Retinal pigment epithelial cell (primary cell): ENCODE measurements around a stretch of chr16.

- RRBS: no CpG with 5 or more reads among the region's 19 CpGs
These were observed 11.1 kb downstream of the ZNF668 start for GRCh38 chr16:31062897-31063312.

- RRBS: no CpG with 5 or more reads among the region's 17 CpGs
These were observed 5.8 kb downstream of the PRSS8 start for GRCh38 chr16:31129712-31130207.

DNA sequence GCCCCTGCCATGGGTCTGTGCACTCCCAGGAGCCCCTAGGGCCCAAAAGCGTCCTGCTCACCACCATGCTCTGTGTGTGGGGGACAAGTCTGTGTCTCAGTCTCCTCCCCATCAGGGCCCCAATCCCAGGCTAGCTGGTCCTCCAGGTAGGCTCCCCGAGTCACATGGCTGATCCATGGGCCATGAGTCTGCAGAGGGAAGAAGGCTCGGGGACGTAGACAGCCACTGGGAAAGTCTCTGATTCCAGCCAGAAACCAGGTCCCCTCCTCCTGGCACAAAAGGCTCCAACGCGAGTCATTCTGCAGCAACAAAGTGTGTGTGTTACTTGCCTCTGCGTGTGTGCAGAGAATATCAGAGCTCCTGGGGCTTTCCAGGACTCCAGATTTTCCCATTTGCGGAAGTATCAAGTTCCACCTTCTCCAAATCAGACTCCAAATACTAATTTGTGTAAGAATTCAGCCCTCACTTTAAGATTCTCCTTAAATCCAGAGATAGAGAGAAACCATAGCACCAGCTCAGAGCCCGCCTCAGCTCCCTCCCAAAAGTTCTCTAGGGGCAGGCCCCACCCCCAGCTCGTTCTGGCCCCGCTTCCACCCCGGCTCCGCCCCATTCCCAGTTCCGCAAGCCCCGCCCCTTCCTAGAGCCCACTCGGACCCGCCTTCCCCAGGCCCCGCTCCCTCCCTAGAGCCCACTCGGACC is 6.3 kb upstream of the PRSS8 start:
- RRBS: no CpG with 5 or more reads among the region's 19 CpGs

- RRBS: 36% methylated on average over 4 of the region's 20 CpGs
These were observed 16.4 kb downstream of the ITGAX start for GRCh38 chr16:31371287-31371770.

DNA sequence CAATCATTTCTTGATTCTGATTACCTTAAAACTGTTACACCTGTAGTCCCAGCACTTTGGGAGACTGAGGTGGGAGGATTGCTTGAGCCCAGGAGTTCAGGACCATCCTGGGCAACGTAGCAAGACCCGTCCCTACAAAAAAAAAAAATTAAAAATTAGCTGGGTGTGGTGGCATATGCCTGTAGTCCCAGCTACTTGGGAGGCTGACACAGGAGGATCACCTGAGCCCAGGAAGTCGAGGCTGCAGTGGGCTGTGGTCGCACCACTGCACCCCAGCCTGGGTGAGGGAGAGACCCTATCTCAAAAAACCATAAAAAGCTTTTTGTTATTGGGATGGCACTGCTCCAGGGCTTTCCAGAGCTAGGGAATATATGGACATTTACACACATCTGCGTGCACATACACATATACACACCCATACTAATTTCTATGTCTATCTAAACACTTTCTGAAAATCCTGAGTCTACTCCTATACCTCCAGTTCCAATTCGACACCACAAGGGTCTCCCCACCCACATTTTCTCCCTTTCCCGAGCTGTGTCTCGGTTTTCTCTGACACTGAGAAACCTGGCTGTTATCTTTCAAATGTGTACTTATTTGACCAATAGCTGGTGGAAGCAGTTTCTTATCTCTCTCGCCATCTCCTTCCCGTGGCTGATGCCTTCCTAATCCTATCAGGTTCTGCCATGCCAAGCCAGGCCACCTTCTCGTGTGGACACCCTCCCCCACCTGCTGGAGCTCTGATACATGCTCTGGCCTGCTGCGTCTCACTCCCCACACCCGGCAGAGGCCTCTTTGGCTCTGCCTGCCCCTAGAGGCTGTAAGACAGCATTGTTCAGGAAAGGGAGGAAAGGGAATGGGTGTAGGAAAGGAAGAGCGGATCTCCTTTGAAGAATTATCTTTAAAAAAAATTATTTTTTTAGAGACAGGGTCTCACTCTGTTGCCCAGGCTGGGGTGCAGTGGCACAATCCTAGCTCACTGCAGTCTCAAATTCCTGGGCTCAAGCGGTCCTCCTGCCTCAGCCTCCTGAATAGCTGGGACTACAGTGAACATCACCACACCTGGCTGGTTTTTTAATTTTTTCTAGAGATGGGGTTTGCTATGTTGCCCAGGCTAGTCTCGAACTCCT is 7.8 kb upstream of the ARMC5 start:
- RRBS: no CpG with 5 or more reads among the region's 16 CpGs

DNA sequence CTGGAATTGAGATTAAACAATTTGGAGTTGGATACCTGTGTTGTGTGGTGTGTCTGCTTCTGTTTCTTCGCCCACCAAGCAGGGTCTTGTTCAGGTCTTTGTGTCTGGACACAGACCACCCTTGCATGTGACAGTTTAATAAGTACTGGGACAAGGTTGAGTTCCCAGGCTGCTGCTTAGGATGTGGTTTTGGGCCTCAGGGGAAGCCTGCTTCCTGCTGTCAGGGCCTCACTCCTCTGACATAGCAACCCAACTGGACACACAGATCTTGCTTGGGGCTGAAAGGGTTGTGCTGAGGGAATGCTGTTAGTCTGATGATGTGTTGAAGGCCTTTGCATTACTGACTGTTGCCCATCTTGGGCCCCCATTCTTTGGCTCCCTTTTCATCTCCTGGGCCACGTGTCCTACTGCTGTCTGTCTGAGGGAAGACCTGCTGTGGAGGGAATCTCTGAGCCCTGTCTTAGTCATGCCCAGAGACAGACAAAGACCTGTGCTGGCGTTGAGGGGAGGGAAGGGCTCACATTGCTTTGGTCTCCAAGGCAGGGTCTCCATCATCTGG is 4.7 kb upstream of the TGFB1I1 start:
- RRBS: no CpG with 5 or more reads among the region's 3 CpGs

GRCh38 chr16:31489177-31489788 is 6.4 kb downstream of the SLC5A2 start:
- RRBS: no CpG with 5 or more reads among the region's 17 CpGs

GRCh38 chr16:31528791-31529886 is 1.4 kb downstream of the AHSP start:
- RRBS: under 1% methylated on average over 8 of the region's 56 CpGs

DNA sequence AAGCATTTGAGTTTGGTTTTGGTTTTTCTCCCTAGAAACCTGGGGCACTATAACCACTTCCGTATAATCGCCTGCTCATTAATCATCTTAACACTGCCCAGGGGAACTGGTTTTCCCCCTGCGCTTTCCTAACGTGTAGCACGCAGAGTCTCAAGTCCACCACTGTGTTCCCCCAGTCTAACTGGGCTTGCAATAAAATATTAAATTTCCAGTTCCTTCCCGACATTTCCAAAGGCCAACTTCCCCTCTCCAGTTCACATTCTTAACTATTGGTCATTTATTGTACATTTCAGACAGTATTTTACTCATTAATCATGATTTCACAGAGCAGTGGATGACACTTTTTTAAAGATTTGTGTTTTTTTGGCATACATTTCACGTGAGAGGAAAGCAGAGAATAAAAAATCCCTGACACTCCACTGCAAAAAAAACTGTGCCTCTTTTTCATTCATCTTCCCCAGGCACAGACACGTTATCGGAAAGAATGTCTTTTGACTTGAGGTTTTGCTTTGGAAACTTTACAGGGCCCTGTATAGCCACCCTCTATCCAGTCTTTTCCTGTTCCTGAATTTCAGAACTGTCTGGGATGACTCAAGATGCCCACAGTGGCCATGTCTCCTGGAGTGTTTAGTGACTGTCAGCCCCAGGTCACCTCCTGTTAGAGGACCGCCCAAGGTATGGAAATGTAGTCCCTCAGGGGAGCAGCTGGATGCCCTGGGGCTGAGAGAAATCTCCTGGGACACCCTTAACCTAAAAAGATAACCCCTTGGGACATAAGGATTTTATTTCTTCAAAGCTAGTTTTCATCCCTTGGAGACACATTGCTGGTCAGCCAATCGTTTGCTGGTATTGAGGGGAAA is 1.3 kb downstream of the ZNF267 start:
- RRBS: no CpG with 5 or more reads among the region's 11 CpGs

DNA sequence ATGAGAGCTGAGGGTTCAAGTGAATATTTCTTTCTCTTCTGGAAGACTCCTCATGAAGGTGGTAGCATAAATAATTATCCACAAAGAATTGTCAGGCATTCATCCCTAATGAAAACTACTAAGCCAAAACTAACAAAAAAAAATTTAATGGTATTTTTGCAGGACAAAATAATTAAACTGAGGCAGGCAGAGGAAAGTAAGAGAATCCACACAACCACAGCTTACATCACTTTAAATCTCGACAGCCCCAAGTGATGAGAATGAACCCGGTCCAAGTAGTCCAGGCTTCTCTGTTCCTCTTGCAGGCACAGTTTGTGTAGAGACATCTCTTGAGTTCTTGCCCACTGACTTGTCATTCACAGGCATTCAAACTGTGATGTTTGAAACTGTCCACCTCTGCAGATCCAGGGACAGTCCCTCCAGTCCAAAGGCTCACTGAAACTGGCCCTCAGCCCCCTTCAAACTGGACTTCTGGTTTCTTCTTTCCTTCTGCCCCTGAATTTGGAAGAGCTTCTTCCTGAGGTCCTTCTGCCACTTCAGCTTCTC is 227.6 kb downstream of the TP53TG3F start:
- RRBS: no CpG with 5 or more reads among the region's 2 CpGs

- RRBS: 47% methylated on average over 8 of the region's 52 CpGs
These were observed 247.6 kb downstream of the TP53TG3F start for GRCh38 chr16:33706909-33707570.

- RRBS: no CpG with 5 or more reads among the region's 17 CpGs
These were observed 1748.0 kb downstream of the TP53TG3F start for GRCh38 chr16:35207423-35207715.

GRCh38 chr16:46859812-46860196 is 24.4 kb upstream of the GPT2 start:
- RRBS: no CpG with 5 or more reads among the region's 3 CpGs

GRCh38 chr16:46967899-46968280 is 5.6 kb downstream of the DNAJA2 start:
- RRBS: no CpG with 5 or more reads among the region's 8 CpGs

DNA sequence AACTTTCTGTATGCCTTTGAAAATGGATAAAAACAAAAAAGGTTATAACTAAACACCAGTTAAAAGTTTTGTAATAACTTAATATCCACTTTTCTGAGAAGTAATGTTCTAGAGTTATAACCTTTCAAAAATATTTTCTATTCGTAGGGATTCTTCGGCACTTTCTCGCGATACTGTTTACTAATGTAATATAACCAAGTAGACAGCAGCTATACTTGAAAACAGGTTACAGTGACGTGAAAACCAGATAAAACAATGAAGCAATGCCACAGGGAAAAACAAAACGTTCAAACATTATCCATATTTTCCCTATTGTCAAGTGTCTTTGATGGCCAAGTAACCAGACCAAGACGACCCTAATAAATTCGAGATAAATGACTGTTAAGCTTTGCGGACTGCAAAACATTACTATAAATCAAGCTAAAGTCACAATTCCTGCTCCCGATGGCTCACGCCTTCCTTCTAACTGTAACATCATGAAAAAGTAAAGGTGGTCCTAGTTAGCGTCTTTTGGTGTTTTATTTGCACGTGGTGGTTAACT is 1.5 kb downstream of the DNAJA2 start:
- RRBS: no CpG with 5 or more reads among the region's 13 CpGs

DNA sequence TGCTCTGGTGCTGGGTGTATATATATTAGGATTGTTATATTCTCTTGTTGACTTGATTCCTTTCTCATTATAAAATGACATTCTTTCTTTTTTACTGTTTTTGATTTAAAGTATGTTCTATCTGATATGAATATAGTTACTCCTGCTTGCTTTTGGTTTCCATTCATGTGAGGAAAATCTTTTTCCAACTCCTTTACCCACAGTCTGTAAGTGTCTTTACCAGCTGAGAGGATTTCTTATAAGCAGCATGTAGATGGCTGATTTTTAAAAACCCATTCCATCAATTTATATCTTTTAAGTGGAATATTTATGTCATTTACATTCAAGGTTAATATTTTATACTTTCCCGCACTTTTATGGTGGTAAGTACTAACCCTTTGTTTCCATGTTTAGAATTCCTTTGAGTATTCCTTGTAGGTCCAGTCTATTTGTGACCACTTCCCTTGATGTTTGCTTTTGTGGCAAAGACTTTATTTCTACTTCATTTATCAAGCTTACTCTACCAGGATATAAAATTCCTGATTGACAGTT is 153.4 kb upstream of the NETO2 start:
- RRBS: no CpG with 5 or more reads among the region's 1 CpG

DNA sequence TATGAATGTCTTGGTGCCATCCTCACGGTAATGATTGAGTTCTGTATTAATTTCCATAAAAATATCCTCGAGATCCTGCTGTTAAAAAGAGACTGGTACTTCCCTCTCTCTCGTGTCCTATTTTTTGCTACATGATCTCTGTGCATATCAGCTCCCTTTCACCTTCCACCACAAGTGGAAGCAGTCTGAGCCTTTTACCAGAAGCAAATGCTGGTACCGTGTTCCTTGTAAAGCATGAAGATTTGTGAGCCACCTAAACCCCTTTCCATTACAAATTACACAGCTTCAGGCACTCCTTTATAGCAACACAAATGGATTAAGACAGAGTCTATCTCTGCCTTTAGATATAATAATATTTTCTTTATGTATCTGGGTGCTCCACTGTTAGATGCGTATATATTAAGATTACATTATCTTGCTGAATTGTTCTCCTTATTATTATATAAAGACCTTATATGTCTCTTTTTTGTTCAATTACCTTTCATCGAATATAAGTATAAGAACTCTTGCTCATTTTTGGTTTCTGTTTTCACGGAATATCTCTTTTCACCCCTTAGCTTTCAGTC is 40.2 kb downstream of the ITFG1 start:
- RRBS: no CpG with 5 or more reads among the region's 7 CpGs

- RRBS: no CpG with 5 or more reads among the region's 1 CpG
These were observed 173.1 kb downstream of the PHKB start for GRCh38 chr16:47634127-47634705.

- RRBS: no CpG with 5 or more reads among the region's 7 CpGs
These were observed 34.4 kb downstream of the SIAH1 start for GRCh38 chr16:48350843-48351271.

DNA sequence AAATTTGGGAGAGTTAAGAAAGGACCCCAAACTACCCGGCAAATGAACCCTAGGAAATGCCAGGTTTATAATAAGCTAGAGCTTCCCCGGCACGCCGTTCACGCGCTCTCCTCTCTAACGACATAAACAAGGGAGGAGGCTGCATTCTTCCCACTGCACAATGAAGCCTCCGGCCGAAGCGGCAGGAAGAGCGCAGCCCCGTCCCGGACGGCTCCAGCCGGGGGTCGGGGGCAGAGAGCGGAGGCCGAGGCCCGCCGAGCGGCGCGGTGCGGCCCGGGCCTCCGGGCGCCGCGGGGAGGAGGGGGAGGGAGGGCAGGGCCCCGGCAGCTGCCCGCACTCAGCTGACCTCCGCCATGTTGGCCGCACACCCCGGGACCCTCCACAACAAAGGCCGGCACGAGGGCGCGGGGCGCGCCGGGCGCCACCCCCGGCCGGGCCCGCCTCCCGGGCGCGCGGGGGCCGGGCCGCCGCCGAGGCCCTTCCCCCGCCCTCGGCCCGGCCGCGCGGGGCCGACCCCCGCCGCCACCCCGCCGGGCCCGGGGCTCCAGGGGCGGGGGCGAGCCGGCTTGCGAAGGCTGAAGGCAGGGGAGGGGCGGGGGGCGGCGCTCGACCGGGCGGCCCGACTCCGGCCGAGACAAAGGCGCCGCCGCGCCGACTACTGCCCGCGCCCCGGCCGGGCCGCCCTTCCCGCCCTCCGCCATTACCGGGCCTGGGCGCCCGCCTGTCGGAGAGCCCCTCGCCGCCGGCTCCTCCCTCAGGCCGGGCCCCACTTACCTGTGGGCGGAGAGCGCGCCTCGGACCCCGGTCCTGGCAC is 576 bp downstream of the SIAH1 start:
- RRBS: 1% methylated on average over 72 of the region's 103 CpGs